Placental epithelial cell (primary cell): ENCODE measurements around the genes UNC13A and MAP1S.

- CAGE, long polyA plus RNA, result no peak
These were observed 6.5 kb downstream of the MYO9B start for GRCh38 chr19:17081870-17082664.

- CAGE, long polyA plus RNA, result no peak
These were observed 15.1 kb downstream of the MYO9B start for GRCh38 chr19:17090476-17091286.

- CAGE, long polyA plus RNA, result no peak
These were observed 65.5 kb upstream of the USE1 start for GRCh38 chr19:17149615-17150025.

GRCh38 chr19:17156072-17156271 is 59.2 kb upstream of the USE1 start:
- CAGE, long polyA plus RNA, result no peak

GRCh38 chr19:17195371-17195729 is 19.8 kb upstream of the USE1 start:
- CAGE, long polyA plus RNA, result no peak

DNA sequence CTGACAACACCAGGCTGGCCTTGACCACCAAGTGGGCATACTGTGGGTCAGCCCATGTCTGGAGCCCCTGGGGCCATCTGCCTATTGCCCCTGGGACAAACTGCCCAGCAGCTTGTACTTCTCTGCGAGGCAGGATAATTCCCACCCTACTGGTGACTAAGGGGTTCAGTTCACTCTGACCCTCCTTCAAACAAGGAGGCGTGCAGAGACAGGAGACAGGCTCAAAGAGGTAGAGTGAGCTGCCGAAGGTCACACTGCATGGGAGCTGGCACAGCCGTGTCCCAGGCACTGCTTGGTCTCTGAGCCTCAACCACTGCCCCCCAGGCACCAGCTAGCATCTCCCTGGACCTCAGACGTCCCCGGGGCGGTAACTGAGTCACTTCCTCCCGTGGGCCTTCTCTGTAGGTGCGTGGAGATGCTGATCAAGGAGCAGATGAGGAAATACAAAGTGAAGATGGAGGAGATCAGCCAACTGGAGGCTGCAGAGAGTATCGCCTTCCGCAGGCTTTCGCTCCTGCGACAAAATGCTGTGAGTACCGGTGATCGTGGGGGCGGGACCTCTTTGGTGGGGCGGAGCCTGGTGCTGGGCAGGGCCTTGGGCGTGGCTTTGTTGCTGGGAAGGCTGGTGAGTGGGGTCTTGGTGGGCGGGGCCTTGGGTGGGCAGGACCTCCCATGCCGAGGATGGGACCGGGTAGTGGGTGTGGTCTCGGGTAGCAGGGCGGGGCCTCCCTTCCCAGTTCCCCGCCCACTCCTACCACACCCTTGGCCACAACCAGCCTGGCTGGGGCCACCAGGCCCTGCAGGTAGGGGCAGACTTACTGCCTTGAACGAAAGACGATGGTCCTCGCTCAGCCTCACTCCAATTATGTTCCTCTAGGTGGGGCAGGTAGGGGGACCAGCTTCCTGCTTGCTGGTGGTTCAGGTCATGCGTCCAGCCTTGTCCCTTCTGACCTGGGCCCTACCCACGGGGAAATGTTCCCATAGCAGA is 5.7 kb upstream of the USE1 start:
- CAGE, long polyA plus RNA, result no peak

DNA sequence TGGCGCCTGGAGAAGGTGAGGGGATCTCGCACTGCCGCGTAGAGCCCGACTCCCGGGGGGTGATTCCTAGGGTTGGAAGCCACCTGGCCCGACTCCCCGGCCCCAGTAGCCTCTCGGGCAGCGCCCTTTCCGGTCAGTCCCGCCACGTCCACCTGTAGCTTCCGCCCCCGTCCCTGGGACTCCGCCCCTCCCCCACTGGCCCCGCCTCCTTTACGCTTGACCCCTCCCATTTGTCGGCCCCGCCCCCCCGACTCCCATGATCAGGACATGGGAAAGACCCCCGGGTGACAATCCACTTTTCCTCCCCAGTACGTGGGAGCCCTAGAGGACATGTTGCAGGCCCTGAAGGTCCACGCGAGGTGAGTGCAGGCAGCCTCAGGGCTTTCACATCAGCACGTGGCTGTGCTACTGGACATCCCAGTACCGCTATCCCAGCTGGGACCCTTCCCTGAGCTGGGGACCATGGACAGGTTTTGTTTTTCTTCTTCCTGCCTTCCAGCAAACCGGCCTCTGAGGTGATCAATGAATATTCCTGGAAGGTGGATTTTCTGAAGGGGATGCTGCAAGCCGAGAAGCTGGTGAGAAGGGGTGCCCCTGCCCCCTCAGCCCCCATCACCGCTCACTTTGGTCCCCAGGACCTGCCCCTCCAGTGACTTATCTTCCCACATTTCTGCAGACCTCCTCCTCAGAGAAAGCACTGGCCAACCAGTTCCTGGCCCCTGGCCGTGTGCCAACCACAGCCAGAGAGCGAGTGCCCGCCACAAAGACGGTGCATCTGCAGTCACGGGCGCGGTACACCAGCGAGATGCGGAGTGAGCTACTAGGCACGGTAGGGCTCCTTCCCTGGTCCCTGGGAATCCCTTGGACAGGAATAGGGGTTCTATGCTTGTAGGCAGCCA is 585 bp downstream of the USE1 start:
- CAGE, long polyA plus RNA, result no peak

- CAGE, long polyA plus RNA, result no peak
These were observed 9.2 kb downstream of the USHBP1 start for GRCh38 chr19:17255275-17255715.

DNA sequence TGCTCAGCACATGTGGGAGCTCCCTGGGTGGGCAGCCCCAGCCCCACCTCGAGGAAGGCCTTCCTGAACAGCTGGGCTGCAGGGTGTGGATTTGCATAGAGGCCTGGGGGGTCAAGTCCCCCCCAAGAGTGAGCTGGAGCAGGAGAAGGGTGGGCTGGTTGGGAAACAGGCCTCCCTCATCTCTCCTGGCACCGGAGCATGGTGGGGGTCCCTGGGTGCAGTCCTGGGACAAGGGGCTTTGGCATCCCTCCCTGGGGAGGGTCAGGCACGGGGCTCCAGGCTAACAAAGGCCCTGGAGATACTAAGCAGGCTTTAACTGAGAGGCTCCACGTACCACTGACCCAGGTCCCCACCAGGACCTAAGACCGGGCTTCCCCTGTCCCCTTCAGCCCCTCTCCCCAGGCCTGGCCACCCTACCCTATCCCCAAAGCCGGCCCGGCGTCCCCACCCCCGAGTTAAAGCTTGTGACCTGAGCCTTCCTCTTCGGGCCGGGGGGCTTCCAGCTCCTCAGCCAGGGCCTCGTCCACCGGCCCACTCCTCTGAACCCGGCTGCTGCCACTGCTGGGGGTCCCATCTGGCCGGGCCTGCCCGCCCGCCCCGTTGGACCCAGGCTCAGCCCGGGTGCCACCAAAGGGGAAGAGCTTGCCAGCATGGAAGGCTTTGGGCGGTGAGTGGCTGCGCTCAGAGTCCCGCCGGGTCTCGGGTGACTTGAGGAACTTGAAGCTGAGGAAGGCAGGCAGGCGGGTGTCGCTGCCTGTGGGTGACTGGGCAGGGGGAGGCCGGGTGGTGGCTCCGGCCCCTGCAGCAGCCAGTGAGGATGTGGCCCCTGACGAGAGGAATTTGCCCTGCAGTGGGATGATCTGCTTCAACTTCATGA is 10.2 kb downstream of the ANO8 start:
- CAGE, long polyA plus RNA, result no peak

DNA sequence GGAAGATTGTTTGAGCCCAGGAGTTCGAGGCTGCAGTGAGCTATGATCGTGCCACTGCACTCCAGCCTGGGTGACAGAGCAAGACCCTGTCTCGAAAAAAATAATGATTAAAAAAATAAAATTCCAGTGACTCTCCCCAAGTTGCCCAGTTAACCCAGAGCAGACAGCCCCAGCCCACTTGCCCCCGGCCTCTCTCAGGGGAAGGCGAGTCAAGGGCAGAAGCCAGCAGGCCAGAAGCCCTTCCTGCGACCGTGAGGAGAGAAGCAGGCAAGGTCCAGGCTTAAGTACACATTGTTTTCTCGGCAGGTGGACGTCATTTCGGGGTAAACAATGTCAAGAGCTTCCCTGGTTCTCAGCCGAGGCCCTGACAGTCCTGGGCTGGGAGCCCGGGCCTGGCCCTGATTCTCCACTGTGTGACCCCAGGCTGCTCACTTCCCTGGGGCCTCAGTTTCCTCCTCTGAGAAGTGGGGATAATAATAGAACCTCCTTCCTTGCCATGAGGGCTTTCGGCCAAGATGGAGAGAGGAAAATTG is 19.5 kb downstream of the PLVAP start:
- CAGE, long polyA plus RNA, result no peak

DNA sequence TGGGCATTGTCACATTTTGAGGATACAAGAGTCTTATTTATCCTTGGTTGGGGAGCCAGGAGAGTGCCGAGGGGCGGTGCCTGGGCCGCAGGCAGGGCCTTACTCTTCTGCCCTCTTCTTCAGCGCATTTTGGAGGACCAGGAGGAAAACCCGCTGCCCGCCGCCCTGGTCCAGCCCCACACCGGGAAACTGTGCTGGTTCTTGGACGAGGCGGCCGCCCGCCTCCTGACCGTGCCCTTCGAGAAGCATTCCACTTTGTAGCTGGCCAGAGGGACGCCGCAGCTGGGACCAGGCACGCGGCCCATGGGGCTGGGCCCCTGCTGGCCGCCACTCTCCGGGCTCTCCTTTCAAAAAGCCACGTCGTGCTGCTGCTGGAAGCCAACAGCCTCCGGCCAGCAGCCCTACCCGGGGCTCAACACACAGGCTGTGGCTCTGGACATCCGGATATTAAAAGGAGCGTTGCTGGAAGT is 6.2 kb upstream of the NIBAN3 start:
- CAGE, long polyA plus RNA, result no peak

DNA sequence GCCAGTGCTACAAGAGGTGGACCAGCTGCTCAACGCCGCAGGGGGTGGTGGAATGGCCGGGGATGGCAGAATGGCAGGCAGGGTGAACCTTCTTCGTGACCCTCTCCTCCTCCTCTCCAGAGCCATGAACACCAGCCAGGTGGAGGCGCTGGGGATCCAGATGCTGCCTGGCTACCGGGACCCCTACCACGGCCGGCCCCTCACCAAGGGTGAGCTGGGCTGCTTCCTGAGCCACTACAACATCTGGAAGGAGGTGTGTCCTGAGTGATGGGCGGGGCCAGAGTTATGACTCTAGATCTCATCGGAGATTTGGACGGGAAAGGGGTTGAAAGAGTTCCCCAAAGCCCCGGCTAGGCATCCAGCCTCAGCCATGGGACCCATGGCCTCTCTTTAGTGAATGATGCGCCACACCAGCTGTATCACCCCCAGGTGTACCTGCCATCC is 22.4 kb downstream of the COLGALT1 start:
- CAGE, long polyA plus RNA, result no peak

DNA sequence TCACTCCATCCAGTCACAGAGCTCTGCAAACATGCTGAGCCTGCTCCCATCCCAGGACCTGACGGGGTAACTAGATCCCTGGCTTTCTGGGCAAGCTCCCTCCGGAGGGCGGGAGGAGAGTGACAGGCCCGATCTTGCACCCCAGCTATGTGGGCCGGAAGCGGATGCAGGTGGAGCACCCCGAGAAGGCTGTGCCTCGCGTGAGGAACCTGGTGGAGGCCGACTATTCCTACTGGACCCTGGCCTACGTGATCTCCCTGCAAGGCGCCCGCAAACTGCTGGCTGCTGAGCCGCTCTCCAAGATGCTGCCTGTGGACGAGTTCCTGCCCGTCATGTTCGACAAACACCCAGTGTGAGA is 25.1 kb downstream of the COLGALT1 start:
- CAGE, long polyA plus RNA, result no peak

GRCh38 chr19:17686628-17687077 is 1.5 kb downstream of the UNC13A start:
- CAGE, long polyA plus RNA, result no peak

DNA sequence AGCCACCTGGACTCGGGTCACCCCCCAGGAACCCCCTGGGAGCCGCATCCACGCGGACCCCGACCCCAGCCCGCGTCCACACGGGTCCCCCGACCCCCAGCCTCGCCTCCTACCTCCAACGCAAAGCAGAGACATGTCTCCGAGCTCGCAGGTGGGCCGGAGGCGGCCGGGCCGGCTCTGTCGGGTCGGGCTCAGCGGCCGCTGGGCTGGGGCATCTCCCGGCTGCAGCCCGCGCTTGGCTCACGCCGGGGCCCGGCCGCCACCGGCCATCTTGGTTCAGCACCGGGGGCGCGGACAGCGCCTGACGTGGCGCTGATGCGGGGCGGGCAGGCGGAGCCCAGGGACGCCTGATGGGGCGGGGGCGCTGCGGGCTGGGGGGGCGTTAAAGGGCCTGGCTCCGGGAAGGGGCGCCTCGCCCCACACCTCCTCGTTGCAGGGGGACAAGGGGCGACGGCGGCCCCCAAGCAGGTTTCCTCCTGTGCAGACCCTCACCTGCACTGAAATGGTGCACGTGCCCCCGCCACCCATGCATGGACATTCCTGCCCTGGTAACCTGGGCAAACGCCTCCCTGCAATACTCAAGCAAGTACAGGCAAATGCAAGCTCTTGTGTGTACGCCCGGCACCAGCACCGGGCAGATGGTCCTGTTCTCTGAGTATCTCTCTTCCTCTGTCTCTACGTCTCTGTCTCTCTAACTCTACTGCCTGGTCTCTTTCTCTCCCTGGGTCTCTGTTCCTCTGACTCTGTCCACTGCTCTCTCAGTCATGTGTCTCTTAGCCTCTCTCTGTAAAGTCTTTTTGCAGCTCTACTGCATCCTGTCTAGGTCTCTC is at the start of gene UNC13A:
TSS of gene UNC13A (minus strand) at position 290 of the 830 bp plus-strand sequence.
- CAGE, long polyA plus RNA, result no peak

GRCh38 chr19:17719099-17719646 is at the start of gene MAP1S:
Gene MAP1S, plus strand, starts transcription at chr19:17719480.
- CAGE, long polyA plus RNA, result no peak

- CAGE, long polyA plus RNA, result no peak
These were observed 8.0 kb downstream of the MAP1S start for GRCh38 chr19:17727029-17727889.

GRCh38 chr19:17747192-17748077 is 3.8 kb upstream of the FCHO1 start:
- CAGE, long polyA plus RNA, result no peak

GRCh38 chr19:17754909-17755288 is 3.6 kb downstream of the FCHO1 start:
- CAGE, long polyA plus RNA, result no peak

DNA sequence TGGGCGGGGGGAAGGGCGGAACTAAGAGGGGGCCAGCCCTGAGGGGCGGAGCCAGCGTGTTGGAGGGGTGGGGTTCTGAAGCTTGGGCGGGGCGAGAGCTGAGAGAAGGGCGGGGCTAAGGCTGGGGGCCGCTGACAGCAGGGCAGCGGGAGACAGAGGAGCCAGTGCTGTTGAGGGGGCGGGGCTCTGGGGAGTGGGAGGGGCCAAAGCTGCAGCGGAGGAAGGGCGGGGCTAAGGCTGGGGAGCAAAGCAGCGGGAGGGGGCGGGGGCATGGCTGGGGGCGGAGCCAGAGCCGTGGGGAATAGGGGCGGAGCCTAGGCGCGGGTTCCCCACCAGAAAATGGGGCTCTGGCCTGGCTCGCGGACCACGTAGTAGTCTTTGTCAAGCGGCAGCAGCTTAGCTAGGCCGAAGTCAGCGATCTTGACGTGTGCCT is 9.6 kb upstream of the INSL3 start:
- CAGE, long polyA plus RNA, result no peak